Mesangial cell (primary cell): ENCODE results near the genes LRIF1, CHIA and INKA2.

DNA sequence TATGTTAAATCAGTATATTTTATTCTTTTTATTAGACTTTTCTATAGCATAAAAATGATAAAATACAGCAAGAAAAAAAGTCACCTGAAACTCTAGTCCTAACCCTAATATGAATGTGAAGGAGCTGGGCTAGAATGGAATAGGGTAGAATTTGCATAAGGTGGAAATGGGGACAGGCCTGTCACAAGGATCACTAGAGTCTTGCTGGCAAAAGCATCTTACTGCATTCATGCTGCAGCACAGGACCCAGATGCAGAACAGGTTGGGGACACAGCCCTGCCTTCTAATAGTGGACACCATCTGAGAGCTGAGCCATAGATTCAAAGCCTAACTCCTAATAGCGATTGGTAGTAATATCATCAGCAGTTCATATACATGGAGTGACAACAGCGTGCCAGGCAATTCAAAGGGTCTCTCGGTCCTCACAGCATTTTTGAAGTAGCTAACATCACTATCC is 6.2 kb upstream of the LAMTOR5 start:
- RAMPAGE, long total RNA: no peak

- RAMPAGE, long total RNA: no peak
Observed at GRCh38 chr1:110772191-110772627, 97.5 kb upstream of the KCNA3 start.

DNA sequence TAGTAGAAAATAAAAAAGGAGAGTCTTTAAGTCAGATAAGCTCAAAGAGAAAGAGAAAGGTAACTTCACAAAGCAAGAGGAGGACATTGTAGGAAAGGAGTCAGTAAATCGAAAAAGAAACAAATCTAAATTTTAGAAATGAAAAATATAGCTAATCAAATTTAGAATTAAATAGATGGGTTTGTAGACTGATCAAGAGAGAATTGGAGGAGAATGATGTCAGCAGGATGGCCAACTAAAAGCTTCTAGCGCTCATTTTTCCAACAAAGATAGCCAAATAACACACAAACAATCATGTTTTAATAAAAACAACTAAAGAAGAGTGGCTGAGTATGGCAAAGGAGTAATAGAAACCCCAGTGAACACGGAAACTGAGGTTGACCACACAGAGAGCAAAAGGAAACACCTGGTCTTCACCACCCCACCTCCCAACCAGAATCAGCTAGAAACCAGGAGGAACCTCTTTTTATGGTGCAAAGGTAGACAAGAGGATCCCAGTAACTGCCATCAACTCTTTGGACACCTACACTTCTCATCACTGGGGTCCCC is 85.9 kb upstream of the CD53 start:
- RAMPAGE, long total RNA: no peak

- RAMPAGE, long total RNA: no peak
Observed at GRCh38 chr1:110787603-110788259, 85.2 kb upstream of the CD53 start.

DNA sequence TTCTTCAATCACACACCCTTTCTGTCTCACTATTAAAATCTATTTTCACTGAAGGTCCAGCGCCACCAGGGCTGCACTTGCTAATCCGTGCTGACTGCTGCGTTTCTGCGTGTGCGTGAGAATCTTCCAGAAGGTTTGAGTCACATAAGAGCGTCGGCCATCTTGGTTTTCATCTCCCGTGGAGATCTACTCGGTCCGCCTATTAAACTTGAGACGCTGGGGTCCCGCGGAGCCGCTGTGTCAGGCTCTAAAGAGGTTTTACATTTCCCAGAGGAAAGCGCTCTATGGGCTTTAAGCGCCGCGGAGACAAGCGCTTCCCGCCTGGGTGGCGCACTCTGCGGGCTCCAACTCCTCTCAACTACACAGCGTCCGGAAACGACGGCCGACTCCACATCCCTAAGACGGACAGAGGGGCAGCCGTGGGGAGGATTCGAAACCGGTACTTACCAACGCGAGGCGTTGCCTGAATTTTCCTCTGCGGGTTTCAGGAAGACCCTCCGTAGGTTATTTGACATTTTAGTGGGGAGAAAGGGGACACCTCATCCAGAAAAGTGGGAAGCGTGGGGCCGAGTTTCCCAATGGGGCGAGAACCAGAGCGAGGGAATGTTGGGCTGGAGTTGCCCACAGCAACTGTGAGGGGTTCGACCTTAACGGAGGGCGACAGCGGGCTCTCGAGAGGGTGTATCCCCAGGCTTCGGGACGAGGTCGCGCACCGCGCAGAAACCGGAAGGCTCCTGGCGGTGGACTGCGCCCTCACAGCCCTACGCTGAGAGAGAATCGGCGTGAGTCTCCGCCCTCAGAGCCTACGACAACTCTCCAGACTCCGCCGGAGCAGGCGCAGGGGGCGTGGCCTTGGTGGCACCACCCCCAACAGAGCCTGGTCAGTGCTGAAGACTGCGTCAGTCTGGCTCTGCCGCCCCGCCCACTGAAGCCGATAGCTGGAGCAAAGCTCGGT is at the start of gene LRIF1:
LRIF1 (minus strand) TSS at position 749 of the 955 bp plus-strand sequence.
- RAMPAGE, long total RNA: no peak

- RAMPAGE, long total RNA: no peak
Observed at GRCh38 chr1:111147365-111148305, 7.6 kb downstream of the CEPT1 start.

GRCh38 chr1:111203610-111204907 is 3.6 kb upstream of the DENND2D start:
- RAMPAGE, long total RNA: start-site peak on the minus strand at chr1:111204506-111204533, 17 reads

GRCh38 chr1:111214269-111215548 is 12.8 kb upstream of the CHI3L2 start:
- RAMPAGE, long total RNA: no peak

DNA sequence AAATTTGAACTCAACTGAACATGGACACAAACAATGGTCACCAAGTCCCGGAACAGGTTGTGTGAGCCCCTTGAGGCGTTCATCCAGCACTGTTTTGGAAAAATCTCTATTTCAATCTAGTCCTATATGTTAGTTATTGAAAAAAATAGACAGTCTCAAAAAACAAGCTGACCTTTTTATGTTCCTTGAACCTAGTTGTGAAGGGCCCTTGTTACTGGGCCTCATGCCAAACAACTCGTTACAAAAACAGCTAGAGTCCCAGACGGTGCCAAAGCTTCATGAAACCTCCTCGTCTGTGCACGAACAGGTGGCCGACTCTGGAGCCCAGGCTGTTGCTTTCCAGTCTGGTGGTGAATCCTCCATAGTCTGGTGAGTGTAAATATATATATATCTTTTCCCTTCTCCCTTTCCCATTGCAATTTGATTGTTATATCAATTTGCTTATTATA is at the start of gene CHIA:
CHIA (plus strand) TSS at position 270 of the 449 bp plus-strand sequence.
- RAMPAGE, long total RNA: no peak

GRCh38 chr1:111491108-111491501 is 12.3 kb downstream of the ADORA3 start:
- RAMPAGE, long total RNA: no peak

DNA sequence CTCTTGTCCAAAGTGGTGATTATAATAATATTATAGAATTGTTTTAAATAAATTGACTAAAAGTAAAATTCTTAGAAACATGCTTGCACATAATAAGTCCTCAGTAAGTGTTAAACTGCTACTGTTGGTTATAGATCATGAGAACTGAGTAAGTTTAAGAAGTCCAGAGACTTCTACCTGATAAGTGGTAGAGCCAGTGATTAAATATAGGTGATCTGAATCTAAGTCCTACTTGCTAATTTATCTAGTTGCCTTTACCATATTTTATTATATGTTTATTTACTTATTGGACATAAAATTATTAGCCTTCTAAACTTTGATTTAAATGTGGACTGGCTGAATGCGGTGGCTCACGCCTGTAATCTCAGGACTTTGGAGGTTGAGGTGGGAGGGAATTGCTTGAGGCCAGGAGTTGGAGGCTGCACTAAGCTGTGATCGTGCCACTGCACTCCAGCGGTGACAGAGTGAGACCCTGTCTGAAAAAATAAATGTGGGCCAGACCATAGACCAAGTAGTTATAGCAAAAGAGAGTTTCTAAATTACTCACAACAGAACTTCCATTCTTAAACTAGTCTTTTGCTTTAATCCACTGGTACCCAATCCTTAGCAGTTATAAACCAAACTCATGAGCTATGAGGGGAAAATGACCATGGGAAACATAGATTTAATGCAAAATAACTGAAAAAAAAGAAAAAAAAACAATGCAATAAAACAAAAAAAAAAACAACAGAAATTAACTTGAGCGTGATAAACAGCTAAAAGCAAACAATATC is 35.2 kb downstream of the RAP1A start:
- RAMPAGE, long total RNA: no peak

DNA sequence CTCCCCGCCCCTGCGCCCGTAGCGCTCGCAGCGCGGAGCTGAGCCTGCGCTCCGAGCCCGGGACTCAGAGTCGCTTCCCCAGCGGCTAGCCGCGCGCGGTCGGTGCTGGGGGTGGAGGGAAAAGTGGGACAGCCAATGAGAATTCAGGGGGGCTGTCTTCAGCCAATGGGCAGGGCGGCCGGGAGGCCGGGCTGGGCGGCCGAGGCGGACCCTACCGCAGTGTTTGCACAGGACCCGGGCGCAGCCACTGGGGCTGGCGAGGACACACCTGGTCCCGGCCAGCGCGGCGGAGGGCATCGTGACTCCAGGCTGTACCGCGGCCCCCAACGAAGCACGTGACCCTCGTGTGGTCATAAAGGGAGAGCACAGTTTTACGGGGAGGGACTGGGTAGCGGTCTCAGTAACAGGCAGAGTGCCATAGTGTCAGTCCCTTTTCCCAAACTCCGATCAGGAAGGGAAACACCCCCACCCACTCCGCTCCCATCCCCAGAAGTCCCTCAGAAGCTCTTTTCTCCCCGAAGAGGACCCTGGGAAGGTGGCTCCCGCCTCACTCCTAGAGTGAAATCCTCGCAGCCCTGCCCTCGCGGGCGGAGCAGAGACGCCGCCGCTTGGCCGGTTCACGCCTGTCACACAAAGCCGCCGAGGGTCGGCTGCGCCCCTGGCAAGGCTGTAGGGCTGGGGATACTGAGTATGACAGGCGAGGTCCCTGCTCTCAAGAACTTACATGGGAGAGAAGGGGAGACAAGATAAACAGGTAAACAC is at the start of gene INKA2:
INKA2 (minus strand) TSS at position 72 of the 762 bp plus-strand sequence.
- RAMPAGE, long total RNA: start-site peak on the minus strand centred at position 73 of the sequence, 29 bp wide, 5 reads

GRCh38 chr1:111909059-111909492 is 80.4 kb downstream of the KCND3 start:
- RAMPAGE, long total RNA: no peak

DNA sequence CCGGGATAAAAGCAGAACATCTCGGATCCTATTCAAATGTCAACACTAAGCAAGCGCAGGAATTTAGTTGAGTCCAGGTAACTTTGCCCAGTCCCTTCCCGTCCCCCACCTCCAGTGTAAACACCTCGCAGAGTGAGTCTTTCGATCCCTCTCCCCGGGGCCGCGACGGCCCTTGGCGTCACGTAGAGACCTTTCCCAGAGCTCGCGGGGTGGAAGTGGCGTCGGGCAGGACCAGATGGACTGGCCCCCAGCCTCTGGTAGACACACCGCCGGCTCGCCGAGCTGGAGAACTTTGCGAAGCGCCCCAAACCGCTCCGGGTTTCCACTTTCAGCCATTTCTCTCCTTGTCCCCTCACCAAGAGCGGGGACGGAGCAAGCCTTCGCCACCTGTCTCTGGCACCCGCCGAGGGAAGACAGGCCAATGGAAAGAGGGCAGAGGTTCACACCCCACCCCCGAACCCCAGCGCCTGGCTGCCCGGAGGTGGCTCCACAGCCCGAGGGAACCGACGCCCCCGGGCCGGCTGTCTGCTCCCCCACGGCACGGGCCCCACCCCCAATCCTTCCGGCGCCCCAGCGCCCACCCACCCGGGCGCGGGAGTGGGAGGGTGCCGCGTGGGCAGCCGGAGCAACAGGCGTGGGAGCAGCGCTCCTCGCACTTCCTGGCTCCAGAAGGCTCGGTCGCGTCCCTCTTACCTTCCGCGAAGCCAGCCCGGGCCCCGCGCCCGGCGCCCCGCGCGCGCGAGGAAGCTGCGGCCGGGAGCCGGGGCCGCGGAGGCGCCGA is 466 bp downstream of the KCND3 start:
- RAMPAGE, long total RNA: no peak

GRCh38 chr1:112395032-112395741 is 827 bp upstream of the CTTNBP2NL start:
- RAMPAGE, long total RNA: no peak

GRCh38 chr1:112439639-112440033 is 43.6 kb downstream of the CTTNBP2NL start:
- RAMPAGE, long total RNA: no peak

DNA sequence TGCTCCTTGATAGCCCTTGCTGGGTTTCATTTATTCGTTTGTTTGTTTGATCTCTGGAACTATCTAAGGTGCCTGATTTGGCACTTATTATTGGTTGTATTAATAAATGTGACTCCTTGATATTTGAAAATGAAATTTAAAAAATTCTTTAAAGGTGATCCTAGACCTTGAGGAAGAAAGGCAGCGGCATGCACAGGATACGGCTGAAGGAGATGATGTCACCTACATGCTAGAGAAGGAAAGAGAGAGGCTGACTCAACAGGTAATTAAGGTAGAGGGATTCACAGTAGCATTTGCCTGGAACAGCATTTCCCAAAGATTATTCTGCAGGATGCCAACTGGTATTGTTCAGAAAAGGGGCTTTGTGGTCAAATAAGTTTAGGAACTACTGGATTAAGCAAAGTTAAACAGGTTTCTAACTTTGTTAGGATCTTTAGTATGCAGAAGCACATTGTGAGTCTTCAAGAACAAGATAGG is 54.4 kb upstream of the WNT2B start:
- RAMPAGE, long total RNA: no peak

GRCh38 chr1:112620240-112620596 is 586 bp downstream of the CAPZA1 start:
- RAMPAGE, long total RNA: no peak

DNA sequence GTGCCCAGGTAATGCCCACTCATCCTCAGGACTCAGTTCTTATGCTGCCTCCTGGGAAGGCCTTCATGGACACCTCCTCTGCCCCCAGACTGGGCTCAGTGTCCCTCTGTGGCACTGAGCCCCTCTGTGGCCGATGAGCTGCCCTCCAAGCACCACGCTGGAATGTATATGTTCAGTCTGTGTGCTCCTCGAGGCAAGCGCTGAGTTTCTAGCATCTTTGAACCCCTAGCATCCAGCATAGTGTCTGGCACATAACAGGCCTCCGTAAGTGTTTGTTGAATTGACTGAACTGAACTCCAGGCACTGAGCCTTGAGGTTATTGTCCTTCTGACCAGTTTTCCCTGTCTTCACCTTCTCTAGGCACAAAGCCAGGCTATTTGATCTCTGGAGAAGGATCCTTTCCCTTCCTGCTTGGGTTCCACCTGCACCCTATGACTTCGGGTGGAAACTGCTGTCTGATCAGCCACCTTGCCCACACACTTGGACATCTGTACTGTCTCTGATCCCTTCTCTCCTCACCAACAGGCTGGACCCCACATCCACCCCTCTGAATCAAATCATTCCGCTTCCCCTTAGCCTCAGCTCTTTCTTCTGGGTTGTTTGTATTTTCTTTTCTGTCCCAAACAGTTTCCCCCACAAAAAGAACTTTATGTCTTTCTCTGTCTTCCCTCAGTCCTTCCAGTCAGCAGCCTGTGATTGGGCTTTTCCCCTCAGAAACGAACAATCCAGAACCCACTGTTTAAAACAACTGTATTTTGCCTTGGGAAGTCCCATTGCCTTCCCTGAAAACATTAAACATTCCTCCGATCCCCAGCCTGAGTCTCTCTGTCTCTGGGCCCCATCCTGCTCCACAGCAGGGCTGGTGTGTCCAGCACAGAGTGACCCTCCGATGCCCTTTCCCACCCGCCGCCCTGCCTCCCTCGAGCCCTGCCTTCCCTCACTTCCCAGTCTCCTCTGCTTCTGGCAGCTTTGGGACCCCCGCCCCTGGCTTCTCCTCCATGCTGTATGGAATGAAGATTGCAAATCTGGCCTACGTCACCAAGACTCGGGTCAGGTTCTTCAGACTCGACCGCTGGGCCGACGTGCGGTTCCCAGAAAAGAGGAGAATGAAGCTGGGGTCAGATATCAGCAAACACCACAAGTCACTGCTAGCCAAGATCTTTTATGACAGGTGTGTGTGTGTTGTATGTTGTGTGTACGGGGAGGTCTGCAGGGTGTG is 13.9 kb downstream of the MOV10 start:
- RAMPAGE, long total RNA: no peak

- RAMPAGE, long total RNA: no peak
Observed at GRCh38 chr1:112744179-112744615, 25.5 kb downstream of the TAFA3 start.